ENCODE measurements around the gene TFDP1.

- PRO-cap, 3 experiments: no peak in any of the 3 experiments
Measured at GRCh38 chr13:113364896-113365487, 1.1 kb upstream of the GRTP1 start.

GRCh38 chr13:113397857-113398432 is 34.0 kb upstream of the GRTP1 start:
- PRO-cap, 3 experiments: no peak in any of the 3 experiments

DNA sequence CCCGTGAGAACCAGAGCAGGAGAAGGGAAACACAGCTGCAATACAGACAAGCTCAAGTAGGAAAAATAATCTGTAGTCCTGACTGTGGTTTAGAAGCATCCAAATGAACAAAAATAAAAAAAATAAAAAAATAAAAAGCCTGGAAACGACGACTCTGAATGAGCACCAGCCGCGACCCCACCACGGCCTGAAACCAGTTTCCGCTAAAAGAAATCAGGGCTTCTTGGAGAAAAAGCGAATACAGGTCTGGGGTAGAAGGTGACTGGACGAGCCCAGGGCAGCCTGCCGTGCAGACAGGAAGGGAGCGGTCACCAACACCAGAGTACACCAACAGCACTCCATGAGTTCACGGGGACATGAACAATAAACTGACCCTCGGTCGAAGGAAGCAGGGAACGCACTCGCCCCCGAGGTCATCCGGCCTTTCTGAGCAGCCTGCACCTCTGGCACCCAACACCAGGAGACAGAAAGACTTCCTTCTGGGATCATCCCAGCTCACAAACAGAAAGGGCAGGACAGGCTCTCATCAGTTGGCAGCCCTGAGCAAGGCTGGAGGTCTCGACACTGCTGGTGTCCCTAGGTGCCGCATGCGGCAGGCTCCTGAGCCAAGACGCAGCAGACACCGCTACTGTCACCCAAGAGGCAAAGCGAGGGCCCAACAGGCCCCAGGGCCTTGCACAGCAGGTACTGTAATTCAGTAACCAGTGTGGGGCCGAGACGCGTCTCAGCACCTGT is 18.2 kb downstream of the DCUN1D2 start:
- PRO-cap, 3 experiments: no peak in any of the 3 experiments

DNA sequence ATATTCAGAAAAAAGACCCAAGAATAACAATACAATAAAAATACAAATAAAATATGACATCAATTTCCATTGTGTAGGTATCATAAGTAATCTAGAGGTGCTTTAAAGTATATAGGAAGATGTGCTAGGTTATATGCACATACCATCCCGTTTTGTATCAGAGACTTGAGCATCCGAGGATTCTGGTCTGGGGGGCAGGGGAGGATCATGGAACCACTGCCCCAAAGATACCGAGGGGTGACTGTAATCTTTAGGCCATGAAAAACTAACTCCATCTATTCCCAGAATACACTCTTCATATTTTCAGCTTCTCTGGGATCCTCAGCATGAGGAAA is 10.4 kb downstream of the TMCO3 start:
- PRO-cap, 3 experiments: no peak in any of the 3 experiments

DNA sequence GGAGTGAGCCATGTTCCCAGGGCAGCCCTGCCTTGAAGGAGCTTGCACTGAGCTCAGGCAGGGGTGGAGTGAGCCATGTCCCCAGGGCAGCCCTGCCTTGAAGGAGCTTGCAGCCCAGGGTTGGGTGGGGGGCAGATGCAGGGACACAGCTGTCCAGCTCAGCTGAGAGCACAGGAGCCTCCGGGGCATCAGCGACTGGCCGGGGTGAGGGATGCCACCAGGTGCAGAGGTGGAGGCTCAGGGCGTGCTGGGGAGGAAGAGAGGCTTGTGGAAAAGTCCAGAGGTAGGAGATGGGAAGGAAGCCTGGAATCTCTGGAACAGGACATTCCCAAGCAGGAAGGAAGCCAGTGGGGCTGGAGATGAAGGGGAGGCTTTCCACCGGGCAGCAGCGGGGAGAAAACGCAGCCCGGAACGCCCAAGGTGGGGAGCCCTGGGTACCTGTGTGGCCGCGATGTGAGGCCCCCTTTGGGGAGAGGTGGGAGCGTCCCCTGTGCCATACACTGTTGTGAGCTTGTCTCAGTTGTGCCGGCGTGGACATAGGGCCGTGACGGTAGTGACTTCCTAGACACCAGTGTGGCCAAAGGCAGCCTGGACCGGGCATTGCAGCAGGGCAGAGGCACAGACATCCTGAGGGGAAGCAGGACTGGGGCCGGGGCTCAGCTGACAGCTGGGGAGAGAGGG is 38.8 kb upstream of the TFDP1 start:
- PRO-cap, 3 experiments: no peak in any of the 3 experiments

DNA sequence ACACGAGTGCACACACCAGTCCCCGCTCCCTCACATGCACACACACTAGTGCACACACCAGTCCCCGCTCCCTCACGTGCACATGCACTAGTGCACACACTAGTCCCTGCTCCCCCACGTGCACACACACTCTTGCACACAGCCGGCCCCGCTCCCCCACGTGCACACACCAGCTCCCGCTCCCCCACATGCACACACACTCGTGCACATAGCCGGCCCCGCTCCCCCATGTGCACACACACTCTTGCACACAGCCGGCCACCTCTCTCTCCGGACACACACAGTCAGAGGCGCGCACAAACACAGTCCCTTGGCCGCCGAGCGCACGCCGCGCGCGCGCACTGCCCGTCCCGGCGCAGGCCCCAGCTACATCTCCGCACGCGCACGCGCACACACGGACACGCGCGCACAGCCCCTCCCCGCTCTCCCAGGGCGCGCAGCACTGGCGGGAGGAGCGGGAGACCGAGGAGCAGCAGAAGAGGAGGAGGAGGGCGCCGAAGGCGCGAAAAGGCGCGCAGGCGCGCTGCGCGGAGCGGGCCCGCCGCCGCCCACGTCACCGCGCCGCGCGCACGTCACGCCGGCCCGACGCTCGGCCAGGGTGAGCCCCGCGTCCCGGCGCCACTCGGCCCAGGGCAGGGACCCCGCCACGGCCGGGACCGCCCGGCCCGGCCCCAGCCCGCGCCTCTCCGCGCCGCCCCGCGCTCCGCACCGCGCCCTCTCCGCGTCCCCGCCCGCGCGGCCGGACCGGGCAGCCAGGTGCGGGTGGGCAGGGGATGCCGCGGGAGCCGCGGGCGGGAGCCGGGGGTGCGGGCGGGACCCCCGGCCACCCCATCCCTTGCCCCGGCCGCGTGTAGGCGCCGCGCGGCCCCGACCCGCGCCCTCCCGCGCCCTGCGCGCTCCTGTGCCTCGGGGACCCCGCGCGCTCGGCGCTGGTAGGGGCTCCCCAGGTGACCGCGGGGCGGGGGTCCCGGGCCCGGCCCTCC is at the start of gene TFDP1:
TFDP1 (plus strand) TSS at position 621 of the 983 bp plus-strand sequence.
- PRO-cap, 3 experiments: peak in 3 of 3 experiments; most common plus-strand start position 580 of the sequence (in 2); most common minus-strand start position 343 of the sequence (in 3)

DNA sequence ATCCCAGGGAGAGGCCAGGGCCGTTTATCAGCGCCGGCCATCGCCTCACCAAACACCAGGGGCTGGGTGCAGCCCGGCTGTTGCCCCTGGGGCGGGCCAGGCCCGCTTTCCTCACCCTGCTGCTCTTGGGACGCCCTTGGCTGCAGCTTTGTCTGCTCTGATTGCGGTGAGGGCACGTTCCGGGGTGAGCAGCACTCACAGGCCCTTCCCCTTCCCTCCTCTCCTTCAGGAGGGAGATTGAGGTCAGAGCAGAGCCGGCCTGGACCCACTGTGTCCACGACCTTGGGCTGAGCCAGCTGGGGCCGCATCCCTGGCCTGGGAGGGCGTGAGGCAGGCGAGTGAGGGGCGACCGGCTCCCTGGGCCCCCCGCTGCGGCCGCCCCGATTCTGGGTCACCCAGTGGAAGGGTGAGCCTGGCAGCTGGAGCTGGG is 285 bp upstream of the ATP4B start:
- PRO-cap, 3 experiments: no peak in any of the 3 experiments

DNA sequence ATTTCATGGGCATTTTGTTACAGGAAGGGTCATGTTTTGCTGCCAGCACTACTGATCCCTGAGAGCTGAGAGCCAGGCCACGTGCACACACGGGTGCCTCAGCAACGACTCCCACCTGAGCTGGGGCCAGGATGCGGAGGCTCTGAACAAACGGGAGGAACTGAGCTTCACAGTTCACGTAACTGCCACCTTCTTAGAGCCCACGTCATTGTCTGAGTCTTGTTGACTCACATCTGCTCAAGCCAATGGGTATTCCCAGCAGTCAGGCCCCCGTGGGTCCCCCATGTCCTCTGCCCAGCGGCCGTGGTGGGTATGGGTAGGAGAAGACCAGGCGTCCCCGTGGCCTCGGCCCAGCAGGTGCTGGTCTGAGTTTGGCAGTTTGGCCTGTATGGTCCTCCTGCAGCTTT is 16.4 kb upstream of the TMEM255B start:
- PRO-cap, 3 experiments: no peak in any of the 3 experiments

- PRO-cap, 3 experiments: peak in 1 of 3 experiments; most common plus-strand start chr13:113760091 (in 1); most common minus-strand start chr13:113759799 (in 1)
Measured at GRCh38 chr13:113759615-113760205, 684 bp downstream of the TMEM255B start.

GRCh38 chr13:113774264-113775390 is 15.6 kb downstream of the TMEM255B start:
- PRO-cap, 3 experiments: no peak in any of the 3 experiments

DNA sequence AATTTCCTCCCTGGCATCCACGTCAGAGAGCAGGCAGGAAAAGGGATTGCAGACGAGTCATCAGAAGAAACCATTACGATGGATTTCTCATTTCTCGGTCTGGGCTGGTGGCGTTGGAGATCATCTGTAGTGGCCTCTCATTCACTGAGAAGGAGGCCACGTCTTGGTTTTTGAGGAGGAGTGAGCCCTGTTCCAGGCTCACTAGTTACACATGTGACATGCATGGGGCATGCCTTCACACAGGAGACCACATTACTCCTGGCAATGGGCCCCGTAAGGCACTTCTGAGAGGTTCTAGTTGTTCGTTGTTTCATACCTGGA is 27.7 kb downstream of the TMEM255B start:
- PRO-cap, 3 experiments: no peak in any of the 3 experiments

DNA sequence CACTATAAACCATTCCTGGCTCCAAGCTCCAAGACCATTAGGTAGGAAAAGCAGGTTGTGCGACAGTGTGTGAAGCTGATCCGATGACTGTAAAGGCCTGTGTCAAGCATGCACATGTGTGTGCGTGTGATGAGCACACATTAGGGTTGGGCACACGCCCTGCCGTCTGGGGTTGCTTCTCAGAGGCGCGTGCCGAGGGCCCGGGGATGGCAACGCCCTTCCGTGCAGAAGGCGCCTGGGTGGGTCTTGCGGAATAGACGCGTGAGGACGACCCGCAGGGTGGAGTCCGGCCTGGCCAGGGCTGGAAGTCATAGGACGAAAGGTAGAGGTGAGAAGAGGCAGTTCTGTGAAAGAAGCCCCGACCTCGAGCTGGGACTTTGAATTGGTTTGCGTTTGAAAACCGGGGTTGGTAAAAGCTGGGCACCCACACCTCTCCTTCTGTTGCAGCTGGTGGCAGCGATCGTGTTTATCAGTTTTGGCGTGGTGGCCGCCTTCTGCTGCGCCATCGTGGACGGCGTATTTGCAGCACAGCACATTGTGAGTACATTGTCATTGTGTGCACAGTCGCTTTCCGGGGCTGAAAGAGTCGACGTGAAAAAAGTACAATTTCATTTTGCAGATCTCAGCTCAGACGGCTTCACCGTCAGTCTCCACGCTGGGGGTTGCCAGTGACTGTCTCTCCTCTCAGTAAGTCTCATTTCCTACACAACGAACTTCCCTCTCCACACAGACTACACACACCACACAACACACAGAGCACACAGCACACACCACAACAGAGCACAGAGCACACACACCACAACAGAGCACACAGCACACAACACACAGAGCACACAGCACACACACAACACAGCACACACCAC is 35.9 kb downstream of the TMEM255B start:
- PRO-cap, 3 experiments: no peak in any of the 3 experiments

- PRO-cap, 3 experiments: no peak in any of the 3 experiments
Measured at GRCh38 chr13:113817429-113818306, 46.2 kb downstream of the GAS6 start.

DNA sequence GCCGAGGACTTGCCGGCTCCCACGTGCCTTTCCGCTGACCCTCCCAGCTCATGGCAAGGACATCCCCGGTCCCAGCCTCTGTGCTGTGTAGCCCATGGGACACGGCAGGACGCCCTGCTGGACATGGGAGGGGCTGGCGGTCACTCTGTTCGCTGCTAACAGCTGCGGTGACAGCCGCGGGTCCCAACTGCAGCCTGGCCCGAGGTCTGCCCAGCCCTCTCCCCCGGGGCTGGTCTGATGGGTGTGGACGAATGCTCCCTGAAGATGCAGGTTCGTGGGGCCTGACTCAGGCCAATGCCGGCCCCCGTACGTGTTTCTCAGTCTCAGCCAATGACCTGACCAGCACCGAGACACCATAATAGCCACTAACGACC is 42.5 kb downstream of the GAS6 start:
- PRO-cap, 3 experiments: no peak in any of the 3 experiments

DNA sequence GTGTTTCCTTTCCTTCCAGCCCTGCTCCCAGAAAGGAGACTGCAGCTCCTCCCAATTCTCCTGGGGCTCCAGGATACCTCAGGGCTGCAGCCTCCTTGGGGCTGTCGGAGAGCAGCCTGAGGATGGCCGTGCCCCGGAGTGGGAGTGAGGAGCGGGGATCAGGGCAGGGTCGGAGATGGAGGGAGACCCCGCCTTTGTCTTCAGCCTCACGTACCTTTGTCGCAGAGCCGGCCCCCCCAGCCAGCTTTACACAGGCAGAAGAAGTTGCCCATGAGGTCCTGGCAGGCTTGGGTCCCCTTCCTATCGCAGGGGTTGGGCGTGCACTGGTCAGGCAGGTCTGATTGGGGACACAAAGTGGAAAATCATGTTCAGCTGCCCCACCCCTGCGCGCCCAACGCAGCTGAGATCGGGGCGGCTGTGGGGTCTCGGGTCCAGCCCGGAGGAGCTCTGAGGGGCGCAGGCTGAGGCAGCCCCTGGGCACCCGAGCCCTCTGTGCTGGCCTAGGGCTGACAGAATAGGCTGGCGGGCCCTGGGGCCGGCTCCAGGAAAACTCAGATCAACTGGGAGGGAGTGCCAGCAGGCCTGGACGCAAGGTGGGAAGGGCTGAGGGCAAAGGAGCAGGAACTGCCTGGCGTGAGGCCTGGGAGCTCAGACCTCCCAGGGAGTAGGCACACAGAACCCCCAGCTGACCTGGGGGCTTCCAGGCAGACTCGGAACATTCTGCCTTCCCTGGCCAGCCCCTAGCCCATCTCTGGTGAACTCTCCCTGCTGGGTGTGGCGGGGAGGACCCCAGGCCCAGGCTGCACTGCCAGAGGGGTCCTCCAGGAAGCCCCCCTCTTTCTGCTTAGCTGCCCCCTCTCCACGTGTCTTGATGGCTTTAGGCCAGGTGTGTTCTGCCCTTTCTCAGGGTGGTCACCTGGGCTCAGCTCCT is 24.1 kb downstream of the GAS6 start:
- PRO-cap, 3 experiments: no peak in any of the 3 experiments

GRCh38 chr13:113843743-113844707 is 19.9 kb downstream of the GAS6 start:
- PRO-cap, 3 experiments: no peak in any of the 3 experiments

DNA sequence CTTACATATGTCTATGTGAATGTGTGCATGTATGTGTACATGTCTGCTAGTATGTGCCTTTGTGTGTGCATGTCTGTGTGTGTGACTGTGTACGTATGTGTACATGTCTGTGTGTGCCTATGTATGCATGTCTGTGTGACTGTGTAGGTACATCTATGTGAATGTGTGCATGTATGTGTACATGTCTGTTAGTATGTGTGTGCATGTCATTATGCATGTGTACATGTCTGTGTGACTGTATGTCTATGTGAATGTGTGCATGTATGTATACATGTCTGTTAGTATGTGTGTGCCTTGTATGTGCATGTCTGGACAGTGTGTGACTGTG is 4.8 kb downstream of the GAS6 start:
- PRO-cap, 3 experiments: no peak in any of the 3 experiments

DNA sequence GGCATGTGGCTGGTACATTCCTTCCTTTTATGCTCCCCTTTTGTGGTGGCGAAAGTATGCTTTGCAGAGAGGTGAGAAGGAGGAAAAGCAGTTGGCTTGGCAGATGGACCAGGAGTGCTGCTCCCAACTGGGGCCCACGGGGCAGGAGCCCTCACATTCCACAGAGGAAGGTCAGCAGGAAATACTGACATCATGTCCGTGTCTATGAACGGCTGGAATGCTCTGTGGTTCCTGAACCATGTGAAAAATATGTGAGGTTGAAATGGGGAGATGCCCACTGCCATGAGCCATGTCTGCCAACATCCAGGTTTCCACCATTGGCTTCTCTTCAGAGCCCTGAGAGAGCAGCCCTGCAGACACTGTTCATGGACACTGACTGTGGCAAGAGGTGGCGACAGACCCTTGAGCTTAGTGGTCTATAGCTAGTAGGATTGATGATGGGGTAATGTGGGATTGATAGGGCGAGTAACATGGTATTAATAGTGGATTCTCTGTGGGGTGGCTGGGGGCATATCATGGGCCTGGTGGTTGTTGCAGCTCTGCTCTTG is 33.4 kb upstream of the GAS6 start:
- PRO-cap, 3 experiments: no peak in any of the 3 experiments

- PRO-cap, 3 experiments: no peak in any of the 3 experiments
Measured at GRCh38 chr13:113969712-113969956, 4.2 kb downstream of the C13orf46 start.

DNA sequence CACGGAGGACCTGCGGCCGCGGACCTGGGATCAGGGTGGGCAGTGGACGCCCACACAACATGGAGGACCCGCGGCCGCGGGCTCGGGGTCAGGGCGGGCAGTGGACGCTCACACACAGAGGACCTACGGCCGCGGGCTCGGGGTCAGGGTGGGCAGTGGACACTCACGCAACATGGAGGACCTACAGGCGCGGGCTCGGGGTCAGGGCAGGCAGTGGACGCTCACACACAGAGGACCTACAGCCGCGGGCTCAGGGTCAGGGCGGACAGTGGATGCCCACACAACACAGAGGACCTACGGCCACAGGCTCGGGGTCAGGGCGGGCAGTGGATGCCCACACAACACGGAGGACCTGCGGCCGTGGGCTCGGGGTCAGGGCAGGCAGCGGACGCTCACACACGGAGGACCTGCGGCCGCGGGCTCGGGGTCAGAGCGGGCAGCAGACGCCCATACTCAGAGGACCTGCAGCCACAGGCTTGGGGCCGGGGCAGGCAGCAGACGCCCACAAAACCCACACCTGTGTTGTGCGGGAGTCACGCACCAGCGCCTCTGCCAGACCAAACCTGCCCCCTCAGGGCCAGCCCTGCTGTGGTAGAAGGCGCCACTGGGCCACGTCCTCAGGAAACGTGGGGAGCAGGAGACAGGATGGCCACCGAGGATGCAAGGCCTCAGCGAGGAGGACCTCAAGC is 27.6 kb upstream of the C13orf46 start:
- PRO-cap, 3 experiments: no peak in any of the 3 experiments

All from Metastatic Breast Carcinoma in the Ovary (tissue), 3 donors.